Karpas-422 (cell line): ENCODE results near the genes NCOA5, CDH22, ZNF334 and SLC2A10.

GRCh38 chr20:46089772-46090413 is at the start of gene NCOA5:
Gene NCOA5, minus strand, starts transcription at chr20:46089962.
- PRO-cap: unidirectional peak, minus-strand start at chr20:46089962
- RAMPAGE, long total RNA: no peak

DNA sequence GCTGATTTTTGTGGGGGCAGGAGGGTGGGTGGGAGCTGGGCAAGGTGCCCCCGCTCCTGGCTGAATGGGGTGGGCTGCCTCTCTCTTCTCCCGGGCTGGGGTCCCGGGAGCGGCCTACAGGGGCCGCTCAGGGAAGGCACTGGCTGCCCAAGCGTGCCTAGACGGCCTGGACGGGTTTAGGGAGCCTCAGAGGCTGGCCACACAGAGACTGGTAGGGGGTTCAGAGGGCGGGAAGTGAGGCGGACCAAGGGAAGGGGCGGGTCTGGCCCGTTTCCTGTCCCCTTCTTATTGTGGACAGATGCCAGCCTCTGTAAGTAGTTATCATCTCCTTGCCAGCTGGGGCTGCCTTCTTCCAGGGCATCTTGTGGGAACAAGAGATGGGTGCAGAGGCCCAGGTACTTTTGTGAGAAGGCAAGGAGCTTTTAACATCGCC is 386 bp downstream of the CD40 start:
- PRO-cap: no peak
- RAMPAGE, long total RNA: no peak

DNA sequence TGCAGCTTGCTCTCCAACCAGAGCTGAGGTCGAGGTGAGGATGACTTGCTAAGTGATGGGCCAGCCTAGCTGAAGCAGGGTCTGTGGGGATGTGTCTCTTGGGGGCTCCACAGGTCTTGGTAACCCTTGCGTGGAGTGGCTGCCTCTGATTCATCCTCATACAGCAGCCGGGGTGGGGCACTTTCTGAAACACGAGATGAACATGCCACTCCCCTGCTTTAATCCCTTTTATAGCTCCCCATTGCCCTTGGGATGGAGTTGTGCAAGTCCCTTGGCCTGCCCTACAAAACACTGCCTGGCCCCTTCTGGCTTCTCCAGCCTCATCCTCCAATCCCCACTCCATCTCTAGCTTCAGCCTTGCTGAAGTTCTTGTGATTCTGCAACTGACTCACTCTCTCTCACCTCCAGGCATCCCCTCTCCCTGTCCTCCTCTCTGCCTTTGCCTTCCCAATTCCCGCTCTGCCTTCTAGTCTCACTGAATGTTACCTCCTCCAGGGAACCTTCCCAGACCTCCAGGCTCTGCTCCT is 94.0 kb downstream of the CDH22 start:
- PRO-cap: no peak
- RAMPAGE, long total RNA: no peak

GRCh38 chr20:46305381-46306182 is 2.7 kb downstream of the CDH22 start:
- PRO-cap: no peak
- RAMPAGE, long total RNA: no peak

GRCh38 chr20:46307964-46309221 is at the start of gene CDH22:
Gene CDH22, minus strand, starts transcription at chr20:46308498.
- PRO-cap: no peak
- RAMPAGE, long total RNA: no peak

- PRO-cap: no peak
- RAMPAGE, long total RNA: no peak
These were observed 1.8 kb downstream of the SLC35C2 start for GRCh38 chr20:46362299-46362865.

DNA sequence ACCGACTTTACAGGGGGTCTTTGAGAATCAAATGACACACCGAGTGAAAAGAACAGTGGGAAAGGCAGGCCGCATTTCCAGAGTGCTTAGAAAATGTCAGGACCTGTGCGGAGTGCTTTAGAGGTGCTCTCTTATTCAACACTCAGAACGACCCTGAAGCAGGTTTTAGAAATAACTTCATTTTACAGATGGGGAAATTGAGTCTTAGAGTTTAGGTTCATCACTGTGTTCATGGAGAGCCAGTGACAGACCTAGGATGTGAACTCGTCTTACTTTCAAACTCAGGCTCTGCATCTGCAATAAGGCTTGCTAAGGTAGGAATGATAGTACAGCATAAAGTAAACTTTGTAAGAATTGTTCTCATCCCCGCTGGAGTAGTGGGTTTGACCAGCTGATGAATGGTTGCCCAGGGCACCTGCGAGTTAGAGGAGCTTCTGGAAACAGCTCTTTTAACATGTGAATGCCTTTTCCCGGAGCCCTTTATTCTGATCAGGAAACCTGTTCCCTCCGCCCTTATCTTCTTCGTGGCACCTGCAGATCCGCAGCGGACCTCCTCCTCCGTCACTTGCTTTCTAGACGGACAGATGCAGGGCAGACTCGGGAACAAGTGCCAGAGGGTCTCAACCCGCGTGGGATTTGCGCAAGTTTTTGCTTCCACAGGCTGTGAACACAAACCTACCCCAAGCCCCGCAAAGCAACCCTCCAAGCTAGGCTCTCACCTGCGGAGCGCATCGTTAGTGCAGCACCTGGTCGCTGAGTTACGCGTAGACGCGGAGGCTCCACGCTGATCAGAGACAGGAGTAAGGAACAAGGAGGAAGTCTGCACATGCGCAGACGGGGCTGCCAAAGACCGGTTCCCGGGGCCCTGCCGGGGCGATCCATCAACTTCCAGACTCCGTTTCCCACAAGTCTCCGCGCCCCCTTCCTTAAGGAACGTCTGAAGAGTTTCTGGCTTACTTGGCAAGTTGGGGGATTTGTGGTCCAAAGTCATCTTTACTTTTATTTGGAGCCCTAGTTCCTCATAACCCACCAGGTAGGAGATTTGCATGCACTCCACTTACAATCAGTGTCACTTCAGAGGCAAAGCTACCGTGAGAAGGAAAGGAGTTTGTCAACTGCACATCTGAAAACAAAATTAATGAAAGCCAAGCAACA is 52.5 kb upstream of the ELMO2 start:
- PRO-cap: no peak
- RAMPAGE, long total RNA: no peak

DNA sequence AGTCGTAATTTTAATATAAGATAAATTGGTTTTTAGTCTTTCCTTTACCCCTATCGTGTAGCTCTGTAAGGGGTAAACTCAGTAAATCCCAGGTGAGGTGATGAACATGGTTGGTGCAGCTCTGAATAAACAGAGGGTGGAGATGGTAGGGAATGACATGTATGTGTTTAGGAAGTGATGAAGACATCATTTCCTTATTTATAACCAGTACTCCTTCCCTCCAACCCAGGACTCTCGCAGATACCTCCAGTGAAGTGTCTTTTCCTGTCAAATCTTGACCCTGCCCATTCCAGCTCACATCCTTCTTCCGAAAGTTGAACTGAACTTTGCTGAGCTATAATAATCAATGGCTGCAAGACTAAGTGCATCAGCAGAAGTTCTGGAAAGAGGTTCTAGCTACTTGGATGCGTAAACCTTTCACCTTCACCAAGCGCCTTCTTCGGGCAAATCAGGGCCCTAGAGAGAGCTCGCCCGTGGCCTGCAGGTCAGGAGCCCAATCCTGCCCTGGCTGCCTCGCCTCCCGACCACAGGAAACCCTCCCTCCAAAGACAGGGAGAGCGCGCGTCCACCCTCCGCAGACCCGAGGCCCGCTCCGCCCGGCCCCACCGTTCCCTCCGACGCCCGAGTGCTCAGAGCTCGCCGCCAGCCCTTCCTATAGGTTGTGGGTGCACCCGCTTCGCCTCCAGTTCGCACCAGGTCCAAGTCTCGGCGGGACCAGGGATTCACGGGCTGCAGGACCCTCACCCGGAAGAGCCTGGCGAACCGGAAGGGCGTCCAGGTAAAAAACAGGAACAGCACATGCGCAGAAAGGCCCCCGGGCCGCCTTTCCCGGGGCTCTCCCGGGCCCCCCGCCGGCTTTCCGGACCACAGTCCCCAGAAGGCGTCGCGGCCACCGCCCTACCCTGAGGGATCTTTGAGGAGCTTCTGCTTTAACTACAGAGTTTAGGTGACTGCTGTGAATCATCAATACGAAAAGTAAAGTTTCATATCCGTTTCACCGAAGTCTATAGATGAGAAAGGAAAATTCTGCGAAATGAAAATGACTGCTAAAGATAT is at the start of gene ZNF334:
Gene ZNF334 (minus strand): TSS at position 756 of the 1,056 bp plus-strand sequence.
- PRO-cap: no peak
- RAMPAGE, long total RNA: no peak

DNA sequence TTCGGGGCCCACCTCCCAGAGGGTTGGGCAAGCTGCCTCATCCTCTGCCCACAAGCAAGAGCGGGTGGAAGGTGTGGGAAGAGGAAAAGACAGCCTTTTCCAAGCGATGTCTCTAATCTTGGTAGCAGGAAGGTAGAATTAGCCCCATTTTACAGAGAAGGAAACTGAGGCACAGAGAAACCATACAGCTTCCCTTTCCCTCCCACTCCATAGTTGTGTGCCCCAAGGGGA is 174 bp upstream of the OCSTAMP start:
- PRO-cap: no peak
- RAMPAGE, long total RNA: no peak

- PRO-cap: no peak
- RAMPAGE, long total RNA: no peak
These were observed 8.1 kb upstream of the OCSTAMP start for GRCh38 chr20:46558480-46559114.

GRCh38 chr20:46640635-46641209 is 10.5 kb downstream of the SLC13A3 start:
- PRO-cap: no peak
- RAMPAGE, long total RNA: no peak

- PRO-cap: no peak
- RAMPAGE, long total RNA: no peak
These were observed 1.5 kb downstream of the TP53RK start for GRCh38 chr20:46687710-46688129.

DNA sequence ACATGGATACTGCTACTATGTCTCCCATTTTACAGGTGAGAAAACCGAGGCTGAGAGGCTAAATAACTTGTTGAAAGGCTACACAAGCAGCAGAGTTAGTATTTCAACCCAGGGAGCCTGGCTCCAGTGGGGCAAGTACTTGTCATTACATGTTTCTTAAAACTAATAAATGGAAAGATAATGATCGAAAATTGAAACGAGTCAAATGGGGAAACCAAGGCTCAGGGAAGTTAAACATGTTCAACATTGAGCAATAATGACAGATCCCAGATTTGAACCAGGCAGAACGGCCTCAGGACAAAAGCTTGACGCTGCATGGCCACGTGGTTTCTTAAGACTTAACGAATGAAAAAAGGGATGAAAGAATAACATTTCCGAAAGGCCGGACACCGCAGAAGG is 623 bp downstream of the TP53RK start:
- PRO-cap: no peak
- RAMPAGE, long total RNA: no peak

DNA sequence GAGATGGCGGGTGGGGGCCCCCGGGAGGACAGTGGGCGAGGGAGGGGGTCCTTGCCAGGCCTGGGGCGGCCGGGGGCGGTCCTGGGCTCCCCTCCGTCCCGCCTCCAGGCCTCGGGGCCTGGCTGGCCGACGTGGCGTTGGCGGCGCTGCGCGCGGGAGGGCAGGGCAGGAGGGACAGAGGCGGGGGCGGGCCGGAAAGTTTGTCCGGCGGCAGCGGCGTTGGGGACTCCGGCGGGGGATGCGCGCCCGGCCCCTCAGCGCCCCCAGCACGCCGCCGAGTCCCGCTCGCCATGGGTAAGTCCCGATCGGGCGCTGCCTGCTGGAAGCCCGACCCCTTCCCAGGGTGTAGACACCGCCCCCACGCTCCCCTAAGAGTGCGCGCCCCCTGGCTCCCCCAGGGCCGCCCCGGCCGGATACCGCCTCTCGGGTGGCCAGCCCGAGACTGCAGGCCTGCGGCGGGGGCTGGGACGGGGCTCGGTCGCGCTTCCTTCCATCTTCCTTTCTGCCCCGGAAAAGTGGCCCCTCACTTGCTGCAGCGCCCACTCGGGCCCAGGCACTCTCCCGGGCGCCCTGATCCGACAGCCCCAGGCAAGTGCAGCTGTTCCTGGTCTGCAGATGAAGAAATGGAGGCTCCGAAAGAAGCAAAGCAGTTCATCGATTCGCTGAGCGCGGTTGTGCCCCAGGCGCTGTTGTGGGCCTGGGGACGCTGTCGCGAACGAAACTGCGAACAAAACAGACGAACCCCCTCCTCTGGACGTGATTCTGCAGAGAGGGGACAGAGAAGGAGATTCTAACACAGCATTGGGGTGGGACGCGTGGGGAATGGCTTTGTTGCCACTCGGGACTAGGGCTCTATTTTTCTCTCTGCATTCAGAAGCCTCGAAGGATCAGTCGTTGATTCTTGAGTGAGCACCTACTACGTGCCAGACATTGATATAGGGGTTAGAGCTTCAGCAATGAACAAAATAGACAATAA is at the start of gene SLC2A10:
Gene SLC2A10 (plus strand): TSS at position 203 of the 976 bp plus-strand sequence.
- PRO-cap: no peak
- RAMPAGE, long total RNA: no peak

DNA sequence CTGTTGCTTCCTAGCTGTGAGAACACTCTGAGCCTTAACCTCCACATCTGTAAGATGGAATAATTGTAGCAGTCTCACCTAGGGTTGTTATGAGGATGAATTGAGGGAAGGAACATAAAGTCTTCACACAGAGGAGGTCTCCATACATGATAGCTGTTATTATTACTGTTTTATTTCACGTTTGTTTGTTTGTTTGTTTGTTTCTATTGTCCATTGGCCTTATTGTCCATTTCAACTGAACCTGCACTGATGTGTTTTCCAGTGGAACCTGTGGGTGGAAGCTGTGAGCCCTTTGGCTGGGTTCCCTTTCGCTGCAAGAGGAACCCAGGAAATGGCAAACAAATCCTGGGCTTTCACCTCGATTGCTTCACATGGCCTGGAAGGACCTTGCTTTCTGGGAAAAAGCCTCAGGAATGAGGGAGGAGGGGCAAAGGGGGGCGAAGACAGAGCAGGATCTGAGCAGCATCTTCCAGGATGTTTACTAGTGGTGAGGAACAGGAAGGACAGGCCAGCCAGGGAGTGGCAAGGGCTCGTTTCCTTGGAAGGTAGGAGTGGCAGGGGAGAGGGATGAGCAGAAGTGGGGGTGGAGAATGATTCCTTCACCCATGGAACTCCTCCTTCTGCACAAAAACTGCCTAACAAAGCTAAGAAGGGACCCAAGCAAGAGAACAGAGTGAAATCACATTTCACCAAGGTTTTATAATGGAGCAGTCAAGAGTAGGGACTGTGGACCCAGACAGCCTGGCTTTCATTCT is 5.8 kb downstream of the SLC2A10 start:
- PRO-cap: no peak
- RAMPAGE, long total RNA: no peak

GRCh38 chr20:46901421-46902134 is 6.9 kb downstream of the EYA2 start:
- PRO-cap: no peak
- RAMPAGE, long total RNA: no peak

DNA sequence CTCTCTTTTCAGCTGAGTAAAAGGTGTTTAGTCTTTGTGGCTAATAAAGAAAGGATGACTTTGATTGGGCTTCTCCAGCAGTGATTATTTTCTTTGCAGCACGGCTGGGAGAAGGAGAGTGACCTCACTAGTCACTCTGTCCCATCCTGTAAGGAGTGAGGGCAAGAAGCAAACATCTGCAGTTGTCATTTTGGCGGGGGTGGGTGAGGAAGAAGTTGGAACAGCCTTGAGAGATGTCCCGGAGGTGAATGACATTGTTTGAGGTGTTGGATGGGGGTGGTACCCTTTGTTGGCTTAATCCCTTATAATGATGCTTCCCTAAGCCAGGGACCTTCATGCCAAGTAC is 223.6 kb downstream of the EYA2 start:
- PRO-cap: no peak
- RAMPAGE, long total RNA: no peak

DNA sequence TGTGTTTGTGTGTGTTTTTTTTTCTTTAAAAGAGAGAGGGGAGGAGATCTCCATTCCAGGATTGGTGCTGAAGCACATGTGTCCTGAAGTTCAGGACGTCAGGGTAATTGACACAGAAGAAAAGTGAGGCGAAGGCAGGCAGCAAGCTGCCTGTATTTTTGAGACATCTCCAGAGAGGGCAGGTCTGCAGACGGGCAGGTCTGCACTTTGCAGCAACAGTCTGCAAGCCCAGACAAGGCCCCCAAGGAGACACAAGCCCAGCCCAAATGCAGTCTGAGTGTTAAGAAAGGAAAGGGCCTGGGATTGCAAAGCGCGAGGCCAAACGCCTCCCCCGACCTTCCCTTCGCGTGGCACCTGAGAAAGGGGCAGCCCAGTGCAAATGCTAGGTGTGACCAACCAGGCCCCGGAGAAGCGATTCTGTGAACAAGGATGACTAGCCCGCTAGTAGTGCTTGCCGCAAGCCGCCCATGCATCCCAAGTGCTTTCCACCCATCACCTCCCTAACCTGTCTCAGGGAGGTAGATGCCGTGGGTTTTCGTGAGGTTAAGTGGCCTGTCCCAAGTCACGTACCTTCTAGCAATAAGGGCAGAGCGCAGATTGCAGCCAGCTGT is 230.5 kb downstream of the ZMYND8 start:
- PRO-cap: no peak
- RAMPAGE, long total RNA: no peak

DNA sequence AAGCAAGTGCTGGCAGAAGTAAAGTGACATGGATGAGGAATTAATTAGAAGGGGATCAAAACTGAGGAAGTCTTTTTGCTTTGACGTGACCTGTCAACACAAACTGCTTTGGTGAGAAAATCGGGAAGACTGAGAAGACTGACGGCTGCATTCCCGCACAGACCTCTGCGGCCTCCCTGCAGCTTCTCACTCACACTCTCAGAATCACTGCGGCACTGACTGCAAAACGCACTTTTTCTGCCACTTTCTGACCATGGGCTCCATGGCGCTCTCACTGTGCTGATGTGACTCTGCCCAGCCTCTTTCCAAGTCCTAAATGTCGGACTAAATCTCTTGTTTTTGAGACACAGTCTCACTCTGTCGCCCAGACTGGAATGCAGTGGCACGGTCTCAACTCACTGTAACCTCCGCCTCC is 142.3 kb downstream of the ZMYND8 start:
- PRO-cap: no peak
- RAMPAGE, long total RNA: no peak

- PRO-cap: no peak
- RAMPAGE, long total RNA: no peak
These were observed 129.5 kb downstream of the ZMYND8 start for GRCh38 chr20:47226816-47227630.